Right ventricle myocardium (tissue), 1 donor: Measurements from ENCODE around the gene OR4F6.

DNA sequence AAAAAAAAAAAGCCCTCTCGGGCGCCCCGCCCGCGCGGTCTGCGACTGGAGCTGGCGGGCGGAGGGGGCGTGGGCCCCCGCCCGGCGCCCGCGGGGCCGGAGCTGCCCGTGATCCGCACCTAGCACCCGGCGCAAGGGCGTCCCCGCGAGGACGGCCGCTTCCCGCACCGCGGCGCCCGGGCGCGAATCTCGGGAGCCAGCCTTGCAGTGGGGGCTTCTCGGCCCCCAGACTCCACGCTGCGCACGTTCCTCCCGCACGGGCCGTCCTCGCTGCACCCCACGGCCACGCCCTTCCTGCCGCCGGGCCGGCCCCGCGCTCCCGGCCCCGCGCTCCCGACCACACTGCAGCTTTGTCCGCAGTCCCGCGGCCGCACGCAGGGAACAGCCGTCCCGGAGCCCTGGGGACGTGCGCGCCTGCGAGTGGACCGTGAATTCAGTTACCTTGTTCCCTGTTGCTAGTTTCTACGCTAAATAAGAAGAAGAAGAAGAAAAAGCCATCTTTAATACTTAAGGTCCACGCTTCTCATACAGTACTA lies 302 bp upstream of the CHSY1 start:
- PRO-cap, 2 experiments: peak in 2 of 2 experiments; most common plus-strand start position 125 of the sequence (in 2); most common minus-strand start position 238 of the sequence (in 1)

GRCh38 chr15:101296176-101296491 lies 1.1 kb upstream of the SNRPA1 start:
- PRO-cap, 2 experiments: no peak in any of the 2 experiments

DNA sequence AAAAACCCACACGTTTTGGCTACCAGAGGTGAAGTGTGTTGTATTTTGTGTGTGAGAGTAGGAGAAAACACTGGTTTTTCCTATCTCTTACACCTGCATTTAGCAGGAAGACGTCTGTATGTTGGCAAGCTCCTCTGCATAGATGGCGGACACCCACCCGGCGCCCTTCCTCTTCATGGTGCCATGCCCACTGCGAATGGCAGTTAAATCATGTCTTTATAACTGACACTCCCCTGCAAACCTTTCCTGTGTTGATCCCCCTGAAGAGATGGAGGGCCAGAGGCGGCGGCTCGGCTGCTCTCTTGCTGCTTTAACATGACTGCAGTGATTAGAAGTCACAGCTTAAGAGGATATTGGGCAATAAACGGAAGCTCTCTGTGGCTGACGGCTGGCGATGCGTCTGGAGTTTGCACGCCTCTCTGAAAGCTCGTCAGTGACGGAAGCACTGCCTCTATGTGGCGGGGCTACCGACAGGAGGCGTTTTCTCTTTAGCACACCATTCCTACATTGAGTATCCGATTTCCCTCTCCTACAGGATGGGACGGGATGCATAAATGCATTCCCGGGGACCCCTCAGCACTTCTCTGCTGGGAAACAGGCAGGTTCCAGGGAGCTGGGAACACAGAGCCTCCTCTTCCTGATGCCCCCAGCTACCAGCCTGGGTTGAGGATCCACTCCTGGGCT lies 25.5 kb upstream of the SNRPA1 start:
- PRO-cap, 2 experiments: peak in 1 of 2 experiments; most common minus-strand start position 321 of the sequence (in 1)

DNA sequence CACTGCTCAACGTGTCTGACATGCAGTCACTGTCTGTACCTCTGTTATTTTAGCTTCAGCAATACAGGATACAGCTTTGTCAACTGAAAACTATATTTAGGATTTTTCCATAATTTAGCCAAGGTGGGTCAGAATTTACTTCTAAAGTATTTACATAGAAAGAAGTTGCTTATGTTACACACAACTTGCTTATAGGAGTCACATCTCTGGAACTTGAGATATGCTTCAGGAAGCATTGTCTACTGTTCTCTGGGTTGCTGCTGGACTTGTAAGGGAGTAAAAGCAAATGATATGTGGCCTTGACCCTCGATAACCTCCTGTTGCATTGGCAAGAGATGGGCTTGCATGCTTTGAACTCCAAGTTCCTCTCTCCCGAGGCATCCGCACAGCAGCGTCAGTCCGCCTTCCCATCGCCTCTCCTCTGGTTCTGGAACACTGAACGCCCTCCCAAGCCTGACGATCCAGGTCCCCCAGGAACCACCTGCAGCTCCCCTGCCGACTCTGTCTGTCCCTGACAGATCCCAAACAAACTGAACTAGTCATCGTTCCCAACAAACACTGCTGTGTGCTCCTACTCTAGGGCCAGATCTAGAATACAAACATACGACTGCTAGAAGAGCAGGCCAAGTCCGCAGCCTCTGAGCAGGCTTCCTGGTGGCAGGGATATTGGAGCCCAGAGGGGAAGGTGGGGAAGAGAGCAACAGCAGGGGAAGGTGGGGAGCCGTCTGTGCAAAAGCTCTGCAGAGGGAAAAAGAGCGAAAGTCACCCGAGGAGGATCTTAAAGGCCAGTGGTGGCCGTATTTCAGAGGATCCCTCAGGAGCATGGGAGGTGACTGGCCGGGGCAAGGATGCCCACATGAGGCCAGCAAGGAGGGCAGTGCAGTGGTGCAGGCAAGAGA lies 51.0 kb downstream of the PCSK6 start:
- PRO-cap, 2 experiments: no peak in any of the 2 experiments

DNA sequence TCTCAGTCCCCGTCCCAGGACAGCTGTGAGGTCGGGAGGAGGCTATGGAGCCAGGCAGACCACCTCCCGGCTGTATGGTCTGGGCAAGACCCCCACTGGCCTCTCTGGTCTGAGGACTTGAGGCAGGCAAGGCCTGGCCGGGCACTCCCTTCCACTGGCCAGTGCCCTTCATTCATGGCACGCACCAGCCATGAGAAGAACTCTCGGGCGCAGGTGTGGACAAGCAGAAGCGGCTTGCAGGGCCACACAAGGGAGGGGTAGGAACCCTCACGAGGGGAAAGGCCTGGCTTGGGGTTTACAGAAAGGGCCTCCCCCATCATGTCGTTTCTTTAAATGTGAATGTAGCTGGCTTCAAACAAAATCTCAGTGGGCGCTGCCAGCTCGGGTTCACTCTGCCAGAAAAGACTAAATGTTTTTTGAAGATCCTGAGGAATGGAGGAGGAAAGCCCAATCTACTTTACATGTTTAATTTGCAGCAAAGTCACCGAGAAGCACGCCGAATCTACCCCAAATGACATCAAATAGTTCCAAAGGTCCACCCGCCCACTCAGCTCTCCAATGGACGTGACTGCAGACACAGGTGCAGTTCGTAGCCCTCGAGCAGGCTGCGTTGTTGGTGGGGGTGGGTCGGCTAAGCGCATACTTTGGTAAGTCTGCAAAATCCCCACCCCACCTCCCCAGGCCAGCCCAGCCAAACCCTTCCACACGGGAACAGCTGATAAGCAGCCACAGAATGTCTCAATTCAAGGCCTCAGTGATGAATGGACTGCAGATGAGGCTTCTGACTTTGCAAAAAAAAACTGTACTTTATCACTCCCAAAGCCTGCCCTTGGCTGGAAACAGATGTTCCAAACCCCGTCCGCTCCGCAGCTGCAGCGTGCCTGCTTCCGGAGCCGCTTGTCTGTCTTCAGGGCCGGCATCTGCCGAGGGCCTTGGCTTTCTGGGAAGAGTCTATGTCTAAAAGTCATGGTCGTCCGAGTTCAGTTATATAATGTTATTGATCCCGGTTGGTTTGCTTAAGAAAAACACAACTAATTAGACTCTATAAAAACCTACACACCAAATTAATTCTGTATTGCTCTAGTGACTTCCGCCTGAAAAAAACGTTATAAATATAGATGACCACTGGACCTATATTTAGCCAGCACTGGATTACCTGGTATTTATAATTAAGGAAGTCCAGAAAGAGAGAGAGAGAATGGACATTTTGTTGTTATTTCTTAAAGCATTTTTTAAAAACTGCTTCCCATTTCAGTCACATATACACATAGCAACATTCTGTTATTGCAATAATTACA lies 38.3 kb downstream of the PCSK6 start:
- PRO-cap, 2 experiments: no peak in any of the 2 experiments

- PRO-cap, 2 experiments: no peak in any of the 2 experiments
Measured at GRCh38 chr15:101463158-101464010, 26.1 kb downstream of the PCSK6 start.

GRCh38 chr15:101661629-101661987 lies 9.4 kb upstream of the TM2D3 start:
- PRO-cap, 2 experiments: no peak in any of the 2 experiments

GRCh38 chr15:101803281-101803669 lies at the start of gene OR4F6:
OR4F6 (plus strand) TSS chr15:101803509.
- PRO-cap, 2 experiments: no peak in any of the 2 experiments

DNA sequence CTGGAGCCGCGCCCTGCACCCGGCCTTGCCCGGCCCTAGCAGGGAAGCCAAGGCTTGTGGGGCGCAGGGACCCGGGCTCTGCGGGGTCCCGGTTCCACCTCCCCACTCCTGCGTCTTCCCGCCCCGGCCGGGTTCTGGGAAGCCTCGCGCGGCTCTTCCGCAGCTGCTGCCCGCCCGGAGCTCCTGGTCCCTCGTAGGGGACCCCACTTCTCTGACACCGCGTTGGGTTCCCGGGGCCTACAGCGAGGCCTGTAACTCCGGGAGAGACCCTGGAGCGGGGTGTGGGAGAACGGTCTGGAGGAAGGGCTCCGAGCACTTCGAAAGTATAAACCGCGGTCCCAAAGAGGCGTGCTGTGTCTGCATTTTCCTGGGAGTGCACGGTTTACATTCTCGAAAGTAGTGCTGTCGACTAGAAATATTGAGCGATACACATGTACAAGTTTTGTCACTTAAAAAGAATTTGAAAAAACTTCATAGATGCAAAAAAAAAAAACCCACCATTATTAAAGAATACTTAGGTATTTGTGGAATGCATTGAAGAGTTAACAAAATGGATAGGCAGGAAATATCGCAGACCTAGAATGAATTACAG lies 150.0 kb downstream of the OR4F15 start:
- PRO-cap, 2 experiments: no peak in any of the 2 experiments